Camera-type eye (tissue), 1 donor: Measurements from ENCODE around the gene MTARC1.

GRCh38 chr1:218435661-218436263 is 90.6 kb downstream of the TGFB2 start:
- RAMPAGE, long total RNA: no peak

GRCh38 chr1:218439405-218439867 is 94.3 kb downstream of the TGFB2 start:
- RAMPAGE, long total RNA: no peak

GRCh38 chr1:218665086-218665669 is 320.0 kb downstream of the TGFB2 start:
- RAMPAGE, long total RNA: no peak

DNA sequence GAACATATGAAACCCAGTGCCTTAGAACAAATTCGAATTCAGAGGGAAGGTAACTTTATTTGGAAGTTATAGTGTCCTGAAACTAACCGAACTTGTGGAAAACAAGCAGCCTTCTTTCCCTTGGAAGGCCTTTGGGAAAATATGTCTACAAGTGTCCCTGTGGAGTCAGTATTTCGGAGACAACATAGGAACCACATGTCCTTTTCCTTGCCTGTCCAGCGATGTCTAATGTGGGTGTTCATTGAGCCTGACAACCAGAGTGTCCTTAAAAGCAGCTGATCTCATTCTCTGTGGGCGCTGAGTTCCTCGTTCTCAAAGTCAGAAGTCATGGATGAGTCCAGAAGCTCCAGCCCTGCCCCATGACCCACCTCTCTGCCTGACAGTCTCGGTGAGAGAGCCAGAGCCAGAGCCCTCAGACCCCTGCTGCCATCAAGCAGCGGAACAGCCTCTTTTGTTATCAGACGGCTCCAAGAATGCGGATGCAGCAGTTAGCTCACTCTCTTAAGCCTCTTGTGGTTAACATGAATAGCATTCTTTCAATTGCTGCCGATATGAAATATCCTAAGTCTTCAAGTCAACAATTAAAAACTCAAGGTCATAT is 329.1 kb downstream of the TGFB2 start:
- RAMPAGE, long total RNA: no peak

- RAMPAGE, long total RNA: no peak
Measured at GRCh38 chr1:219318646-219319075, 145.0 kb downstream of the LYPLAL1 start.

DNA sequence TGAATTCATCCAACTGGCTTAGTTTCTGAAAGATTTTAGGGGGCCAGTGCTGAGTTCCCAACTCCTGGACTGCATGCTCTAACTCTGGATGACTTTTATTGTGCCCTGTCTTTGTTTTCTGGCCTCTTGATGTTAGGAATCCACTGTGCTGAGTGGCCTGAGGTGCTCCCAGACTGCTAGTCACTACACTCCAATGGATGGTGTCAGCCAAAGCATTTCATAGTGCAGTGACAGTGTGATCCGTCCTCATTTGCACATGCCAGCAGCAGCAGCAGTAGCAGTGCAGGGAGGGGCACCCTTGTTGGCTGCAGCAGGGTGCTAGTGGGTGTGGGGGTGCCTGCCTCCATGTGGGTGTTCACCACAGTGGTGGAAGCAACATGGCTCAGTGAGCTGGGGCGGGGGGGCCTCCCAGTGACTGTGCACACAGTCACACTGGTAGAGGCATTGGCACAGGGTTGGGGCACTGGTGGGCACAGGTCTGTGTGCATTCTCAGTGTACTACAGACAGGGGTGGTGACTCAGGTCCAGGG is 214.1 kb downstream of the ZC3H11B start:
- RAMPAGE, long total RNA: no peak

DNA sequence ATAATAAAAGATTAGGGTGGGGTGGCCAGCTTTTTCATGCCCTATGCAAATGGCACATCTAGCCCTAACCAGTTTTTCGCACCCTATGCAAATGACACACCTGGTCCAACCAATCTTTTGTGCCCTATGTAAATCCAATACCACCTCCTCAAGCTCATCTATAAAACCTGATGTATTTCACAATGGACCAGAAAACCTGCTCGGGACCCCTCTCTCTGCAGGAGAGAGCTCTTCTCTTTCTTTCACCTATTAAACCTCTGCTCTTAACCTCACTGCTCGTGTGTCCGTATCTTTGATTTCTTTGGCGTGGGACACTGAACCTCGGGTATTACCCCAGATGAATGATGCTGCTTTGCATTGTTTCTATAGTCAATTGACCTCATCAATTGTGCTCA is 93.9 kb downstream of the SLC30A10 start:
- RAMPAGE, long total RNA: no peak

DNA sequence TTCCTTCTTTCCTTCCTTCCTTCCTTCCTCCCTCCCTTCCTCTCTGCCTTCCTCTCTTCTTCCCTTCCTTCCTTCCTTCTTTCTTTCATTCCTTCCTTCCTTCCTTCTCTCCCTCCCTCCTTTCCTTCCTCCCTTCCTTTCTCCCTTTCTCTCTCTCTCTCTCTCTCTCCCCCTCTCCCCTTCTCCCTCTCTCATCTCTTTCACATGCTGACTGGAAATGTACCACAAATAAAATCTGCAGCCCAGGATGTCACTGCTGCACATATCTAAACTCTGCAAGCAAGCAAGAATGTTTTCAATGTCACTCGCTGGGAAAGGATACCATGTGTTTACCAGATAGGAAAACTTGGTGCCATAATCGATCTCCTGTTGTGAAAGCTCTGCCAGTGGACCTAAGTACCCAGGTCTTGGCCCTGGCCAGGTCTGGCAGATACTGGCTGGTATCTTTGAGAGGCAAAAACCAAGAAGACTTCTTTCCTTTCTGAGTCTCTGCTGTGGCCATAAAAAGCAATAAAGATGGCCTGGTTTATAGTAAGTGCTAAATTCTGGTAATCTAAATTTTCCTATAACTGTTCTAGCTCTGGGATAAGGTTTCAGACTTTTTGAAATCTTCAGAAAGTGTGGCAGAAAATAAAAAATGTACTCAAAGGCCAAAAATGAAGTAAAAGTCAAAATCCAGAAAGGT is 13.3 kb upstream of the SLC30A10 start:
- RAMPAGE, long total RNA: no peak

- RAMPAGE, long total RNA: no peak
Measured at GRCh38 chr1:220019858-220020251, 26.4 kb downstream of the EPRS1 start.

GRCh38 chr1:220206598-220207178 is 65.6 kb downstream of the RAB3GAP2 start:
- RAMPAGE, long total RNA: no peak

GRCh38 chr1:220370204-220370845 is 98.1 kb upstream of the RAB3GAP2 start:
- RAMPAGE, long total RNA: no peak

DNA sequence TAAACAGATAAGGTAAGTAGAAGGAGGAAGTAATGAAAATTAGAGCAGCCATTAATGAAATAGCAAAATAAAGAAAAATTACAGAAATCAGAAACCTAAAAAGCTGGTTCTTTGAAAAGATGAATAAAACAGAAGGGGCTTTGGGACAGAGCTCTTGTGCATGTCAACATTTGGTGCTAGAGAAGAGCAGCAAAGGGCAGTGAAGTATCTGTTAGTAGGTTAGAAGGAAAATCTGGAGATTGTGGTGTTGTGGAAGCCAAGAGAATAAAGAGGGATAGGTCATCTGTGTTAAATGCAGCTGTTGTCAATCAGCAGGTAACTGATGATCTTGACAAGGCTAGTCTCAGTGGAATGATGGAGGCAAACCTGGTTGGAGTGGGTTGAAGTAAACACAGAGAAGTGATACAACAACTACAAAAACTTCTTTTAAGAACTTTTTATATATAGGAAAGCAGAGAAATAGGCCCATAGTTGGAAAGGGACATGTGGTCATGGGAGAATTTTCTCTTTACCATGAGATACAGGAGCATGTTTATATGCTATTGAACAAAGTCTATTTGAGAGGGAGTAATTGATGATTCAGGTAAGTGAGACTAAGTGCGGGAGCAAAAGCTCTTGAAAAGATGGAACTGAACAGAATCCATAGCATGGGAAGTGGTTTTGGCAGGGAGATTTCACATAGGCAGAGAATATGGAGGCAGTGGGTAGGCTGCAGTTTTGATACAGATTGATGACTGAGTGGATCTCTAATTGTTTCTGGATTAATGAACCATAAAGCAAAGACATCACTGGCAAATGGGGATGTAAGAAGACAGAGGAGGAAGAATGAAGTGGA is 31.3 kb downstream of the MARK1 start:
- RAMPAGE, long total RNA: no peak

GRCh38 chr1:220786641-220787258 is at the start of gene MTARC1:
TSS of gene MTARC1 (plus strand) at chr1:220786913.
- RAMPAGE, long total RNA: no peak

- RAMPAGE, long total RNA: no peak
Measured at GRCh38 chr1:221620345-221621012, 121.4 kb downstream of the DUSP10 start.

- RAMPAGE, long total RNA: no peak
Measured at GRCh38 chr1:221621146-221621650, 120.7 kb downstream of the DUSP10 start.

DNA sequence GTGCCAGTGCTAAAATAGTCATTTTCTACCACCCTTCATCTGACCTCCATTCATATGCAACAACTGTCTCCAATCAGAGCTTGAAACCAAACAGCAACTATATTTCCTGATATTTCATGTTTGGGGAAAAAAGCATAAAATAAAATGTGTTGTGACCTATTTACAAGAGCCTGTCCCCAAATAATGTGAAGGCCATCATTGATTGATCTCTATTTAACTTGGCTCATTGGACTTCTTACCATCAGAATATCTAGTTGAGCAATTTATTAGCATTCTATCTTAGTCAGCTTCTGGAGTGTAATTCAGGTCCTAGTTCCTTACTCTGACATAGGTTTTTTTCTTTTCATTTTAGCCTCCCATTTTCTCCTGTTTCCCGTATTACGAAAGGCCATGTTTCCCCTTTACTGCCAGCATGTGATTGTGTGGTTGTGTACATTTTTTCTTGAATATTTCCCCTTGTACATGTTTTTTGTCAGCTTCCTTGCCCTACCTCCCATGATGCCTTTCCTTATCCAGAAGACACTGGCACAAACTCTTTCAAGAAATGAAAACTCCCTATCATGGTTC is 43.0 kb downstream of the DUSP10 start:
- RAMPAGE, long total RNA: no peak

DNA sequence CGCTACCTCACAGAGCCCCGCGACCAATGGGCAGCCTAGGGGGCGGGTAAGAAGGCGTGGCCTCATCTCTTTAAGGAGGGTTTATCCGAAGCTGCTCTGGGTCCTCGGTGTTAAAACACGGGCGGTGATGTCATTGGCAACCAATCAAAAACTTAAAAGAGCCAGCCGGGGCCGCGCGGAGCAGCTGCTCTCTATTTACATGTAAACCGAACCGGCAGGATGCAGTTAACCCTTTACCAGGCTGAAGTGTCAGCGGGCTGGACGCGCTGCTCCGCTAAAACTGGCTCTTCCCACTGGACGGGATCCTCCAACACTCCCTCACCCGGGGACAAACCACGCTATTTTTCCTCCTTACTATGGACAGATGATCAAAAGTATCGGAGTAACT is 295 bp upstream of the DUSP10 start:
- RAMPAGE, long total RNA: no peak

GRCh38 chr1:221742578-221743639 is 1.0 kb upstream of the DUSP10 start:
- RAMPAGE, long total RNA: no peak

- RAMPAGE, long total RNA: no peak
Measured at GRCh38 chr1:221743640-221744248, 1.9 kb upstream of the DUSP10 start.

GRCh38 chr1:221777571-221778124 is 35.8 kb upstream of the DUSP10 start:
- RAMPAGE, long total RNA: no peak